ENCODE data around the genes LRRC8C and RPL5.

DNA sequence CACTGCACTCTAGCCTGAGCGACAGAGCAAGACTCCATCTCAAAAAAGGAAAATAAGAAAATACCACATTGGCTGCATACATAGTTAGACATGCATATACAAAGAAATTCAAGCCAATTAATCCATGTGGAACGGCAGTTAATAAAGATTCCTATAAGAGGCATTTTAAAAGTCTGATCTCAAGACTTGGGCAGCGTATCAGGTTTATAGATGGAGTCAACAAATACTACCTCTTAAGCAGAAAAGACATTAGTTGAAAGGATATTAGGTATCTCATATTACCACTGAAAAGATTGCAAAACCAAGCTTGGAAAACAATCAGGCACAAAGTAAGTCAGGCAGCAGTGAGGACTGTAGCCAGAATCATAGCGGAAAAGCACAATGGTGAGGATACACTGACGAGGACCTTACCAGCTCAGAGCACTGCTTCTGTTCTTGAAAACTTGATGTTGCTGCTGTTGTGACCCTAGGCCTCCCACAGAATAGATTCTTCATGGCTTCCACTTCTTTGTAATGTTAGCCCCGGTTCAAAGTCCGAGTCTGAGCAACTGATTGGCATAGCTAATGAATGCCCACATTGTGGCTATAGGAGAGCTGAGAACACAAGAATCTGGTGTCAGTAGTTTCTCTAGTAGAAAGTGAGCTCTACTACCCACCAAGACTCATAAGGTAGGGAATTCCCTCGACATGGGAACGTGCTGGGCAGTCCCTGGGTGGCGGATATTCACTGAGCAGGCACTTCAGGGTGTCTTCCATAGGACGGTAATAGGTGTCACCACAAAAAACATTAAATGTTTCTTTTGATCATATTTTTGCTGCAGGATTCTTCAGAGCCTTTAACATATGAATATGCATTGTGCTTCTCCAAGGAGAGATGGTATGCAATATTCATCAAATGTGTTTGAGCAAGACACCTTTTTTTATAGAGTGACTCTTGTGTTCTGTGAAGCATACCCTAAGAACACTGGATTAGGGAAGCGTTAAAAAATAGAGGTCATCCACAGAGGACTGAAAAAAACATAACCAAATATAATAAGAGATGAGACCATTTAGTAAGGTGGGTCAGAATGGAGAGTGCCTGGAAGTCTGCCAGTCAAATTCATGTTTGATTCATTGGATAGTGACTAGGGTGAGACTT lies 45.1 kb upstream of the LRRC8C start:
- PRO-cap: no peak
- RAMPAGE, long total RNA, 5 experiments: no peak in any of the 5 experiments
- RRBS: no CpG with 5 or more reads among the region's 12 CpGs

DNA sequence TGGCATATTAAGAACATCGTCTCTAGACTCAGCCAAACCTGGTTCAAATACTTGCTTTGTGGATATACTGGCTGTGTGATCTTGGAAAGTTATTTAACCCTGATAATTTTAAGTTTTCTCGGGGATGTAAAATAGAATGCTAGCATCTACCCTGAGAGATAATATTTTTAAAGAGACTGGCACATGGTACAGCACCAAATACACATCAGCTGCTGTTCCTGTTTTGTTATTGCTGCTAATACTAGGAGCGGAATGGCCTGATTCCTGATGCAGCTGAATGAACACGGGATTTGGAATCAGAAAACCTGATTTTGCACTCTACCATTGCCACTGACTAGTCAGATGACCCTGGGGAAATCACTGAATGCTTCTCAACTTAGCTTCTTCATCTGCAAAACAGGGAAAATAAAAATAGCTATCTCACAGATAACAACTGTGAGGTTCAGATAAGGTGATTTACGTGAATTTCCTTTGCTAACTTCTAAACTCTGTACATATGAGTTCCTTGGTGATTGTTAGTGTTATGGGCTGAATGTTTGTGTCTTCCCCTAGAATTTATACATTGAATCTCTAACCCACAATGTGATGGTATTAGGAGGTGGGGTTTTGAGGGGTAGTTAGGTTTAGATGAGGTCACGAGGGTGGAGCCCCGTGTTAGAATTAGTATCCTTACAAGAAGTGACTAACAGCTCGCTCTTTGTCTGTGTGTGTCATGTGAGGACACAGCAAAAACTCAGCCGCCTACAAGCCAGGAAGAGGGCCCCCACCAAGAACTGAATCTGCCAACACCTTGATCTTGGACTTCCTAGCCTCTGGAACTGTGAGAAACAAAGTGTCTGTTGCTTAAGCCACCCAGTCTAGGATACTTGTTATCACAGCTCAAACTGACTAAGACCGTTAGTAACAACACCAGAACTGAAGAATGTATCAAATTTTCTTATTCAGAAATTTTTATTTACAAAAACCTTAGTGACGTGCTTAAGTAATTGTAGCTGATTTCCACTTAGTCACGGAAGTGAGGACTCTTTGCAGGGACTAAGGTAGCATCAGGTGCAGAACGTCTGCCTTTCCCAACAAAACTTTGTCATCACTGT lies 24.8 kb upstream of the LRRC8C start:
- PRO-cap: no peak
- RAMPAGE, long total RNA, 5 experiments: no peak in any of the 5 experiments
- RRBS: no CpG with 5 or more reads among the region's 13 CpGs

DNA sequence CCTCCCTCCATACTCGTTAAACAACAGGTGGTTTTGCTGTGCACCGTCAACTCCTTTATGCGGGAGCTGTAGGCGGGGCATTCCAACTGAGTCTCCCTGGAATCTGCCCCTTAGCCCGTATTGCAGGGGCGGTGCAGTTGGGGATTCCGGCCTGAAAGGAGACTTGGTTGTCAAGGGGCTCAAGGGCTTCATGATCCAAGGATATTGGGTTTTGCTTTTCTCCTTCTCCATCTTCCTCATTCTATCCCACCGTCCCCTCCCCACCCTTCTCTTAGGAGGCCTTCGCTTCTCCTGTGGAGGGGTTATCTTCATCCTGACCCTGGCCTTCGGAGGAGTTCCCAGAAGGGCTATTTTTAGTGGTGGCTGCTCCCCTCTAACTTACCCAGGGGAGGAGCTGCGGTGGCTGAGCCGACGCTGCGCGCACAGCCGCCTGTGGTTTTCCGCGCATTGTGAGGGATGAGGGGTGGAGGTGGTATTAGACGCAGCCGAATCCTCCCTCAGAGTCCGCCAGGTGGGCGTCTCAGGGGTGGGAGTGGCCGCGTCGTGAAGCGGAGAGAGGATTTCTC lies 562 bp upstream of the LRRC8C start:
- PRO-cap: no peak
- RAMPAGE, long total RNA, 5 experiments: no peak in any of the 5 experiments
- RRBS: no CpG with 5 or more reads among the region's 26 CpGs

DNA sequence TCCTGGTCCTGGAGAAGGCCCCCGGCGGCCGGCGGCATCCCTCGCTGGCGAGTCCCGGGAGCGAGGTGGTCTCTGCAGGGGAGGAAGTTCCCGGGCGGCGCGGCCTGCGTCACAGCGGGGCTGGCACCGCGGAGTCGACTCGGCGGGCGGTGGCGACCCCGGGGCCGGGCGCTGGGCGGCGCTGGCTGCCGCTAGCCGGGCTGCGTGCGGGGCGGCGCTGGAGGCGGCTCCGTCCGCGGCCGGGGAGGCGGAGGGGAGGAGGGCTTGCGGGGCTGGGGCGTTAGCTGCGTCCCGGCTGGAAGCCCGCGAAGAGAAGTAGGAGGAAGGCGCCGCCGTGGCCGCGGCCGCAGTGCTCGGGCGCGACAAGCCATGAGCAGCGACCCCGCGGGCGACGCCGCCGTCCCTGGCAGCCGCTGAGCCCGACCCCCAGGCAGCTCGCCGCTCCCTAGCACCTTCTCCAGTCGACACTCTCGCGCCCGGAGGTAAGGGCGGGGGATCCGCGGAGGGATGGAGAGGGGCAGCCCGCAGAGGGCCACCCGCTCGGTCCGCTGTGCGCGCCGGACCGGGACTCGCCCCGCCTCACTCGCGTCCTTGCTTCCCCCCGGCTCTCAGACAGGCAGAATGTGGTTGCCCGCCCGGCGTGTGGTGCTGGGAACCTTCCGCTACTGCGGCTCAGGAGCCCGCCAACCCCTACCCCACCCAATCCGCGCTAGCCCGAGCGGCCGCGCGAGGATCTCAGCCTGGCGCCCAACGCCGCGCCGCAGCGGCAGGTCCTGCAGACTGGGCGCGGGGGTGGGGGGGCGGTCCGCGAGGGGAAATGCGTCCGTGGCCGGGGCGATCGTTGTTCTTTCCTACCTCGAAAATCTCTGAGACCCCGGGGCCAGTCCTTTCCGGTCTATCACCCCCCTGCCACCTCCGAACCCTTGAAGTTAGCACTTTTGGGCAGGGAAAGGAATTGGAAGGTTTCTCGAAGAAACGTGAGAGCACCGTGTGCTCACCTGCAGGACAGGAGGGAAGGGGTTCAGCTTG lies at the start of gene LRRC8C:
Gene LRRC8C, plus strand, starts transcription at position 280 of the 1,029 bp plus-strand sequence.
- PRO-cap: bidirectional peak, plus-strand start at position 308 of the sequence, minus-strand start at position 56 of the sequence; bidirectional peak, plus-strand start at position 619 of the sequence, minus-strand start at position 667 of the sequence
- RAMPAGE, long total RNA, 5 experiments: start-site peak on the plus strand in 3 of 5 experiments, centred at positions 243 to 534 of the sequence, 7 to 15 reads per replicate; start-site peak on the minus strand in 1 of 5 experiments, centred at position 95 of the sequence, 9 reads per replicate
- RRBS: 2% methylated on average over 44 of the region's 120 CpGs

- PRO-cap: no peak
- RAMPAGE, long total RNA, 5 experiments: no peak in any of the 5 experiments
- RRBS: no CpG with 5 or more reads among the region's 1 CpG
Observed at GRCh38 chr1:90748876-90749335, 31.8 kb upstream of the BARHL2 start.

DNA sequence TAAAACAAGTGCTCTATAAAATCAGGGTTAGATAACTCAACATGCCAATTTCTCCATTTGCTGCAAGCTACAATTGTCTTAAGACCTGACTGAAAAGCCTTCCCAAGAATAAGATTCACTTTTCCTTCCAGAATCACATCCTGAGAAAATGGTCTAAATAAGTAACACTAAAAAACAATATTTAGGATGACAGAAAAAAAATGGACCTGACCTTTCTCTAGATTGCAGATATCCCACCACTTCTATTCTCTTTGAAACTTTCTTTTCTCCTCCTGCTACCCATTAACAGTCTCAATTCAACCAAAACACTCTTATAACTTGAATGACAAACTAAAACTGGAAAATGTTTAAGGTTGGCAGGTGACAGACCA lies 3.3 kb downstream of the ZNF644 start:
- PRO-cap: no peak
- RAMPAGE, long total RNA, 5 experiments: no peak in any of the 5 experiments

DNA sequence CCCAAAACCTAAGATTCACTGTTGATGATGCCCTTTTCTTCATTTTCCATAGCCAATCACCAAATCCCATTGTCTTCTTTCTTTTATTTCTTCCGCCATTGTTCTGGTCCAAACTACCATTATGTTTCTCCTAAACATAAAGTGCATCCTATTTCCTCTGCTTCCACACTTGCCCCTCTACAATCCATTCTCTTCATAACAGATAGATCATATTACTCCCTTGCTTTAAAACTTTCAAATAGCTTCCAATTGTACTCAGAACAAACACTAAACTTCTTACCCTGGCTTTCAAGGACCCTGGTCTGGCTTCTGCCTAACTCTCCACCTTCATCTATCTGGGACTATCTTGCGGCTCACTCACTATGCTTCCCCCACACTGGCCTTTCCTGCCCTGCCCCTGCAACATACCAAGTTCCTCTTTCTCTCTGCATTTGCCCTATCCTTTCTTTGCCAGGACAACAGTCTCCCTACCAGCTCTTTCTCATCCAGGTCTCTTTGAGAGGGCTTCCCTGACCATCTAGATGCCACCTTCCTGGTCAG lies 882 bp upstream of the CDC7 start:
- PRO-cap: no peak
- RAMPAGE, long total RNA, 5 experiments: no peak in any of the 5 experiments
- RRBS: no CpG with 5 or more reads among the region's 2 CpGs

DNA sequence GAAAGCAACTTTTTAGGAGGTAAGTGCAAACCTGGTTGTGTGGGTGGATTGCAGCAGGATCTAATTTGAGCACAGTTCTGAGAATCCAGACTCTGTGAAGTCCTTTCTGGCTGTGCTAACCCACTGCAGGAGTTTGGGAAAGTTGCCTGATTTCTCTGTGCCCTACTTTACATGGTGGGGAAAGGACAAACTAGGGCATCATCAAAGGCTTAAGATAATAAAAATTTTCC lies 91.0 kb downstream of the CDC7 start:
- PRO-cap: no peak
- RAMPAGE, long total RNA, 5 experiments: no peak in any of the 5 experiments

- PRO-cap: no peak
- RAMPAGE, long total RNA, 5 experiments: no peak in any of the 5 experiments
- RRBS: no CpG with 5 or more reads among the region's 3 CpGs
Observed at GRCh38 chr1:91760898-91761933, 124.7 kb downstream of the TGFBR3 start.

DNA sequence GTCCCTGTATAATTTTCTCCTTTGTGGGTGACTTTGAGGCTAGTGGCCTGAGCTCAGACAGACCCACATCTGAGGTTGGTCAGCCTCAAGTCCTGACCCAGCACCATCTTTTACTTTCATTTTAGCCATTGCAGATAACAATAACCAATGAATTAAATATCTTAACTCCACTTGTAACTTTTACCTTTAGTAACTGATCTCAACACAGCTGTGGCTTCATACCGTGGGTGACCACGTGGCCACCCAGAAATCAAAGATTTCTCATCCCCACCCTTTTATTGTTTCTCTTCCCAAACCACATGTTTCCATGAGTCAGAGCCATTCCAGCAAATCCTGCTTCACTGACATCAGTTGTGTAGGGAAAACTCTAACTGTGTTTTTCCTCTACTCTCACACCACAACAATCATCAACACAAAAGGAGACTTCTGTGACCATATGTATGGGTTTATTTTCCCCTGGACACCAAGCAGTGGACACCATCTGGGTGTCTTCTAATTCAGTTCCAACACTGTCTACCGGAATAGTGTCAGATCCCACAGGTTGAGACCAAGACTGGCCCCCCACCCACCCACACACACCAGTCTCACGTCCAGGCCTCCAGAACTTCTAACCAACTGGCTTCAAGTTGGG lies 25.0 kb upstream of the BRDT start:
- PRO-cap: no peak
- RAMPAGE, long total RNA, 5 experiments: no peak in any of the 5 experiments
- RRBS: no CpG with 5 or more reads among the region's 4 CpGs

- PRO-cap: no peak
- RAMPAGE, long total RNA, 5 experiments: start-site peak on the minus strand in 1 of 5 experiments, at chr1:92249697-92250171 at its widest, 6 to 7 reads per replicate
- RRBS: no CpG with 5 or more reads among the region's 3 CpGs
Observed at GRCh38 chr1:92249592-92250341, 32.1 kb downstream of the C1orf146 start.

- PRO-cap: no peak
- RAMPAGE, long total RNA, 5 experiments: start-site peak on the plus strand in 4 of 5 experiments, at chr1:92389578-92390023 at its widest, 8 to 15 reads per replicate
- RRBS: no CpG with 5 or more reads among the region's 7 CpGs
Observed at GRCh38 chr1:92389554-92390121, 90.8 kb downstream of the RPAP2 start.

GRCh38 chr1:92537978-92538326 lies 51.2 kb upstream of the GFI1 start:
- PRO-cap: no peak
- RAMPAGE, long total RNA, 5 experiments: no peak in any of the 5 experiments
- RRBS: no CpG with 5 or more reads among the region's 2 CpGs

GRCh38 chr1:92697596-92698176 lies 87.2 kb downstream of the EVI5 start:
- PRO-cap: no peak
- RAMPAGE, long total RNA, 5 experiments: start-site peak on the minus strand in 1 of 5 experiments, at chr1:92697863-92697952 at its widest, 29 reads per replicate
- RRBS: no CpG with 5 or more reads among the region's 1 CpG

DNA sequence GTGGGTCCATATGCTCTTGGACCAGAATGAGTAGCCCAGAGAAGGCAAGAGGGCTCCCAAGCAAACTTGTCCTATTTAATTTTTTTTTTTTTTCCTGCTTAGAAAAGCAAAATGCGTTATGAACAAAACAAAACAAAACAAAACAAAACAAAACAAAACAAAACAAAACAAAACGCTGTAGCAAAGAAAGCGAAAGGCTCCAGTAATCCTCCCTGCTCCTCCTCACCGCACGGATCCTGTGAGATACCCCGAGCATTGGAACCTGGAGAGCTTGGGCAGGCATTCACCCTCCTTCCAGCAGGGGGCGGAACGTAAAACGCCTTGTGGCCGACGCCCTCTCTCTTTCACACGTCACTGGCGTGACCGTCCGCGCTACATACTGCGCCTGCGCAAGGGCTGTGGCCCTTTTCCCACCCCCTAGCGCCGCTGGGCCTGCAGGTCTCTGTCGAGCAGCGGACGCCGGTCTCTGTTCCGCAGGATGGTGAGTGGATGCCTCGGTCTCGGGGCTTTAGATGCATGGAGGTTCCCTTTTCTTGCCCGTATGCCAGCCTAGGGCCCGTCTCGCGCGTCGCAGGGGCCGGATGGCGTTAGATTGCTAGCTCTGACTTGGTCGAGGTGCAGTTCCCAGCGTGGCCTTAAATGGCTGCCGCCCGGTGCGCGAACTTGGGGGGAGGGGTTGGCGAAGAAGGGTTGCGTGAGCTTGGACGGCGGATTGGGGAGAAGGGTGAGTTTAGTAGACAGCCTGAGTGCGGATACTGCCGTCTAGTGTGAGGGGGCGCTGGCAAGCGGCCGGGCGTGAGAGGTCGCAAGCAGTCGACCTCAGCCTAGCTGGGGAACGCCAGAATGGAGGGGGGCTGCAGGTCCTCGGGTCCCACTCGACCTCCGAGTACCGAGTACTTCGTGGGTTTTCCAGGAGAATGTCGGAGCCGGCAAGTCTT lies at the start of gene RPL5:
Gene RPL5, plus strand, starts transcription at position 404 of the 938 bp plus-strand sequence.
- PRO-cap: bidirectional peak, plus-strand start at position 437 of the sequence, minus-strand start at position 238 of the sequence
- RAMPAGE, long total RNA, 5 experiments: start-site peak on the plus strand in 5 of 5 experiments, centred at positions 415 to 425 of the sequence, 74 to 10,230 reads per replicate
- RRBS: 1% methylated on average over 14 of the region's 61 CpGs

- PRO-cap: no peak
- RAMPAGE, long total RNA, 5 experiments: start-site peak on the plus strand in 1 of 5 experiments, at chr1:92836204-92836392 at its widest, 990 to 1,131 reads per replicate
- RRBS: no CpG with 5 or more reads among the region's 6 CpGs
Observed at GRCh38 chr1:92835625-92836651, 4.1 kb downstream of the RPL5 start.

- PRO-cap: no peak
- RAMPAGE, long total RNA, 5 experiments: no peak in any of the 5 experiments
- RRBS: no CpG with 5 or more reads among the region's 6 CpGs
Observed at GRCh38 chr1:92838448-92839205, 6.8 kb downstream of the RPL5 start.

- PRO-cap: no peak
- RAMPAGE, long total RNA, 5 experiments: start-site peak on the minus strand in 1 of 5 experiments, at chr1:92859435-92859455 at its widest, 5 reads per replicate
- RRBS: no CpG with 5 or more reads among the region's 12 CpGs
Observed at GRCh38 chr1:92859253-92859740, 27.5 kb downstream of the RPL5 start.

DNA sequence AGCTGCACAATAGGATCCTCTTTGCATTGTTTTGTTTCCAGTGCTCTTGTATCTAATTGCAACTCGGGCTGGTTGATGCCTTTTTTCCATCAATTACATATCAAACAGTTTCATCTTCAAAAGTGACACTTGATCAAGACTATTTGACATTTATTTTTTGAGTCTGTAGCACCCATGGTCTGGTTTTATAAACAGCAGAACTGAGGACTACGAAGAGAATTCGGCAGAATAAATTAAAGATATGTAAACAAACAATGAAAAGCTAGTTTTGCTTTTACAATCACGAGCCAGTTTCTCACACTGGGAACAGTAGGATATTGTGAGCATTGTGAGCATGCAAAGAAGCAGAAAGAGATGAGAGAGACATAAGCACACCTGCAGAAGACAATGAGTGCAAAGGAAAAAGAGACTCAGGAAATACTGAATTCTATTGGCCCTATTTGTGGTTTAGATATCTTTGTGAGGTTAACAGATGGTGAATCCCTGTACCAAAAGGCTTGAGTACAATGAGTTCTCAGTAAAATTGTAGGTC lies 45.3 kb downstream of the RPL5 start:
- PRO-cap: no peak
- RAMPAGE, long total RNA, 5 experiments: no peak in any of the 5 experiments
- RRBS: no CpG with 5 or more reads among the region's 4 CpGs

DNA sequence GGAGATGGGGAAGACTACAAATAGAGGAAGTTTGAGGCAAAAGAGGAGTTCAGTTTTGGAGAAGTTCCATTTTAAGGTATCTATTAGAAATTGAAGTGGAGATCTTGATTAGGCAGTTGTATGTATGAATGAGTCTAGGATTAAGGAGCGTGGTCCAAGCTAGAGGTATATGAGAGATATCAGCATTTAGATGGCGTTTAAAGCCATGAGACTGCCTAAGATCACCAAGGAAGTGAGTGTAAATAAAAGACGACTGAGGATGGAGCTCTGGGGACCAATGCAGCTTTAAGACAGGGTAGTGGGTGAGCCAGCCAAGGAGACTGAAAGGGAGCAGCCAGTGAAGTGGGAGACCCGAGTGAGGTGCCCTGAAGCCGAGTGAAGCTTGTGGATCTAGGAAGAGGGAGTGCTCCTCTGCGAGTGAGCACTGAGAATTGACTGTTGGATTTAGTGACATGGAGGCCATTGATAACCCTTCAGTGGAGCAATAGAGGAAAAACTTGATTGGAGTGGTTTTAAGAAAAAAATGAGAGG lies 2.0 kb upstream of the DIPK1A start:
- PRO-cap: no peak
- RAMPAGE, long total RNA, 5 experiments: no peak in any of the 5 experiments
- RRBS: no CpG with 5 or more reads among the region's 6 CpGs